A172 (cell line): ENCODE results near the genes LRRC70 and CENPK.

- RAMPAGE, long total RNA = no peak
Observed at GRCh38 chr5:62578520-62579083, at the start of gene LRRC70. TSS of gene LRRC70 (plus strand) at chr5:62578819.

- RAMPAGE, long total RNA = start-site peak on the minus strand at chr5:65563117-65563170, 497 and 1,343 reads in 2 replicates; start-site peak on the plus strand at chr5:65563280-65563304, 115 and 203 reads in 2 replicates
Observed at GRCh38 chr5:65562567-65563750, at the start of gene CENPK. TSS of gene CENPK (minus strand) at chr5:65563168.

GRCh38 chr5:65611571-65612116 lies 12.5 kb downstream of the TRIM23 start:
- RAMPAGE, long total RNA = no peak

- RAMPAGE, long total RNA = no peak
Observed at GRCh38 chr5:65721285-65721951, 491 bp downstream of the SGTB start.

DNA sequence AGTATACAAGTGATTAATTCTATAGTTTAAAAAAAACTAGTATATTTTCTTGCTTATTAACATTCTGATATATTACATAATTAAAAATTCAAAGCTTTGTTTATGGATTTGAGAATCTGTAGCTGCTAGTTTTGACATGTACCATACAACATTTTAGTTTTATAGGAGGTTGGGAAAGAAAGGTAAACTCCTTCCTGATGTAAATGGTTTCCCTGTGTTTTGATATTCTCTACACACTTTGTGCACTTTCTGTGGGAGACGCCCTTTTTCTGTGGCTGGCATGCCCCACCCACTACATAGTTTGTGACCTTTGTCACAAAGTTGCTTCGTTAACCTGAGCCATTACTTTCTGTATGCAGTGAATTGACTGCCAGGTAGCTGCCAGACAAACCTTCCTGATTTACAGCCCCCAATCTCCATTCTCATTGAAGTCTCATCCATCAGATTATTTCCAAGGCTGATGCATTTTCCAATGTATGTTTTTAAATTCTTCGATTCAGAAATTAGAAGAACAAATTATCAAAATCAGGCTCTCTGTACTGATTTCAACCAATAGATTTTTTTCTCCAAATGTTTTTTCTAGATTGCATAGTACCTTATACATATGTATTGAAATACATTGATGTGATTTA lies 90.7 kb downstream of the NLN start:
- RAMPAGE, long total RNA = no peak

DNA sequence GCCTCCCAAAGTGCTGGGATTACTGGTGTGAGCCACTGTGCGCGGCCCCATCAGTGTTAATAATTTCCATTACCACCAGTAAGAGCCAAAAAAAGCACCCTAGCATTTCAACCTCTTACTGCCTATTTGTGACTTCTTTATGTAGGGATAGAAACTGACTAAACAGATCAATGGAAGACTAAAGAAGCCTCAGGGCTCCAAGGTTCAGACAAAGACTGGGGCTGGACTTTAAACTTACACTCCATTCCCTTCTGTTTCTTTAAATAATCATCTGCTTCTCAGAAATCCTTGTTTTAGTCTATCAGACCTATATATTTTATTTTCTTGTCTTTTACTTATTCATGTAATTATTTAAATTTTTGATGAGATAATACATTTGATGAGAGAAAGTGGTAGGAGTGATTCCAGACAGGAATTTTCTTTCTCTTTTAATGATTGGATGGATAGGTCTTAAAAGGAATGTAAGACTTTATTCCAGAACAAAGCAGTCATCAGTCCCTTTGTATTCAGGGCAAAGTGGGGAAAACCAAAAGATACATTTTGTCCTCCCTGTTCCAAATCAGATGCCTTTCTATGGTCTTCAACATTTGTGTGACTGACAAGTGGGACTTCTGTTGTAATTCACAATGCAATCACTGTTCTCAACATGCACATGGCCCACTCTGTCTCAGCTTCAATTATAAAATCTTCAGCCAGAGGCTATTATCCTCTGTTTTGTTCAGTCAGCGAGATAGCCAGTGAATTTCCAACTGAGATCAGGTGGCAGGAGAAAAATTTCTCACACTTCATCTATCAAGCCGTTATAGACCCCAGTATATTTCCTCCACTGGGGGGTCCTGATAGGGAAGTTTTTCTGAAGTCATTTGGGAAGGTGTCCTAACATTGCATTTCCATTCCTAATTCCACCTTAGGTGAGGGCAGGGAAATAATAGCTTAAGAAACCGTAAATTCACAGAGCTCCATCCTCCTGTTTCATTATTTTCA lies 95.6 kb upstream of the ERBIN start:
- RAMPAGE, long total RNA = no peak

DNA sequence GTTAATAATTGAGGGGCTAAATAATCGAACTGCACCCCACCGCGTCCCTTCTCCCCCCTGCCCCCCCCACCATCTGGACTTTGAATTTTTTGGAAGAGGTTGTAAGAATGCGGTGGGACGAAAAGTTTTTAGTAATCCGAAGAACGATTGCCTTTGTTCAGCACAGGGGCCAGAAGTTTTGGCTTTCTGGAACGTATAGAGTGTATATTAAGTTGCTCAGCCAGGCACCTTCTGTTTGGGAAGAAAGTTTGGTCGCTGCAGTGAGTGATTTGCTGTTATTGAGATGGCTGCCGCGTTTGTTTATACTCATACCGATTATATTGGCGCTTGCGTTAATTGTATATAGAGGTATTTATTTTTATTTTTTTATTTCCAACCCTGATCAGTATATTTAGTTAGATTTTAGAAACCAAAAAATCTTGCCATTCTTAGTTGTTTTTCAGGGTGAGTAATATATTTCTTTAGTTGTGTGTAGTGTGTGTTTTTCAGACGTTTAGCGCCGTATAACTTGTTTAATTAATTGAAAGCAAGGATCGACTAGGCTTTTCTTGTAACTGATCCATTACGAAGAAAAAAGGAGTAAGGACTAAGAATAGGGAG lies 663 bp downstream of the ERBIN start:
- RAMPAGE, long total RNA = no peak

GRCh38 chr5:66170369-66171199 lies 26.5 kb downstream of the SREK1 start:
- RAMPAGE, long total RNA = no peak

DNA sequence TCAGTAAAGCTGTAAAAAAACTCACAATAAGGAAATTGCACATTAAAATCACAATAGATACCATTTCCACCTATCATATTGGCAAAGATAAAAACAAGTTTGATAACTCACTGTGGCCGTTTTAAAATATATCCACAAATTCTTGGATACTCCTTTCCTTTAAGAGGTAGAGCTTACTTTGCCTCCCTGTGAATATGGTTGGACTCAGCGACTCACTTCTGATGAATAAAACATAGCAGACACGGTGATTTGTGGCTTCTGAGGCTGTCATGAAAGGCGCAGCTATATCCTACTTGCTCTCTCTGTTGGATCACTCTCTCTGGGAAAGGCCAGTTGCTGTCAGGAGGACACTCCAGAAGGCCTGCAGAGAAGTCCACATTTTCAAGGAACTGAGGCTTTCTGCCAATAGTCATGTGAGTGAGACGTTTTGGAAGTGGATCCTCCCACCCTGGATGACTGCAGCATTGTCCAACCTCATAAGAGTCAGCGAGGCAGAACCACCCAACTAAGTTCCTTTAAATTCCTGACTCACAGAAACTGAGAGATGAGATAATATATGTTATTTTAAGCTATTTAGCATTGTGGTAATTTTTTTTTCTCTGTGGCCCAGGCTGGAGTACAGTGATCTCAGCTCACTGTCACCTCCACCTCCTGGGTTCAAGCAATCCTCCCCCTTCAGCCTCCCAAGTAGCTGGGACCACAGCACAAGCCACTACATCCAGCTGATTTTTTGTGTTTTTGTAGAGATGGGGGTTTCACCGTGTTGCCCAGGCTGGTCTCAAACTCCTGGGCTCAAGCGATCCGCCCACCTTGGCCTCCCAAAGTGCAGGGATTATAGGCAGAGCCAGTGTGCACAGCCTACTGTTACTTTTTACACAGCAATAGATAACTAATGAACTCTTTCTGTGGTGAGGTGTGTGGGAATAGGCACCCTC lies 155.9 kb upstream of the MAST4 start:
- RAMPAGE, long total RNA = no peak

GRCh38 chr5:66597482-66598086 lies 1.4 kb downstream of the MAST4 start:
- RAMPAGE, long total RNA = no peak

- RAMPAGE, long total RNA = no peak
Observed at GRCh38 chr5:66818913-66819326, 222.7 kb downstream of the MAST4 start.

DNA sequence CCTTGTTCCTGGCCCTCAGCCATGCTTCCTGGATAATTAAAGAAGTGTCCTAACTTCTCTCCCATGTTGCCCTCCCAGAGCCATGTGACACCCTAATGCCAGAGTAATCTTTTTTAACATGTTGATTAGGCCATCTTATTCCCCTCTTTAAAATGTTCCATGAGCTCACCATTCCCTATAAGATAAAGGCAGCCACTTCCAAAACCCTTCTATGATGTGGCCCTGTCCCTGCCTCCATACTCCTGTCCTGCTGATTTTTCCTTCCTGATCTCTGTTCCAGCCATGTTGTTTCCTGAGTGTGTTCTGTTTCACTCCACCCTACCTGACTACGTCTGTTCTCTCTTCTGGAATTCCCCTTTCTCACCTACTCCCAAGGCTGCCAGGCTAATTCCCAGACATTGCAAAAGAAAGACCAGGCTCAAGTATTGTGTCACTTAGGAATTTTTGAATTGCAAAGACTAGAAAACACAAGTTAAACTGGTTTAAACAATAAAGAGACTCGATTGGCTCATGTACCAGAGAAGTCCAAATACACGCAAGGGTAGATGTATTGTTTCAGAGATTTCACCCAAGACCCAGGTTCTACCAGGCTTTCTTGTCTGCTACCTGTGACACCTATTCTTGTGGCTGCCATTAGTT lies 295.3 kb downstream of the MAST4 start:
- RAMPAGE, long total RNA = no peak

DNA sequence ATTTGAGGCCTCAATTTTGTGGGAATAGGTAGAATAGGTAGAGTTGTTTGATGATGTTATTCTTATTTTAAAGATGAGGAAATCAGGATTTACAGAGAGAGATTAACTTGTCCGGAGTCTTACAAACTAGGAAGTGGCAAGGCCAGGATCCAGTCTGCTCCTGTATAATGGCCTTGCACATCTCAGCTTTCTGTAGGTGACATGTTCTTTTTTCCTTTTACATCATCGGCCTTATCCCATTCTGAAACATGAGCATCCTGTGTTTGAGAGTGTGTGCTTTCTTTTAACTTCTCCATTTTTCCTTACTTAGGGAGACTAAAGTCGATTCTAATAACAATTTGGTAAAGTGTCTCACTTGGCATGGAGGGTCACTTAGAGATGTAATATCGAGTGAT lies 214.6 kb downstream of the CD180 start:
- RAMPAGE, long total RNA = no peak

DNA sequence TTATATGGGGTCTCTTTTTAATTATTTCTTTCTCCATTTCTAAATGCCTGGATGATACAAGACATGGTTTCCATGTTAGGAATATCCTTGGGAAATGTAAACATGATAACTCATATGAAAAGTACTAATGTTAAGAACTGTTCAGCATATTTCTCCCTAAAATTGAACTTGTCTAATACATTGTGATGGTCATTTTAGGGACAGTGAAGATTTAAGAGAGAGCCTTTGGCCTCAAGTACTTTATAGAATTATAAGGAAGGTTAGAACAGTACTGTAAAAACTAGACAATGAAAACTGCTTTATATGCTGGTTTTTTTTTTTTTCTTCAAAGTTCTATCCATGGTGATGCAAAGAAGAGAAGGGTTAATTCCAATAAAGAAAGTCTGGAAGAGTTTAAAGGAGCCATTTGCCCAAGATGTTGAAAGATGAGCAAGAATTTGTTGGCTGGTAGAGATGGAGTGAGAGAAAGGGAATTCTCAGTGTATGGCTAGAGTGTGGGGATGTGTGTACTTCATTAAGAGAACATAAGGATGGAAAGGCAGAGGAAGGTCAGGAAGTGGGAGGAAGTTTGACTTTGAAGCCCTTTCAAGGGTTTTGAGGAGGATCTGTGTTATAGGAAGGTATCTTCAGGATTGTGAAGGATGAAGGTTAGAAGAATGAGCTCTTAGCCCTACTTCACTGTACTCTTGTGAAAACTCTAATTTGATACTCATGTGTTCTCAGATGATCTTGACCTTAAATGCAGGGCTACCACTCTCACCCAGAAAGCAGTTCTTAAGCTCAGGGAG lies 141.7 kb downstream of the CD180 start:
- RAMPAGE, long total RNA = no peak

GRCh38 chr5:67257662-67257948 lies 61.0 kb upstream of the CD180 start:
- RAMPAGE, long total RNA = no peak

DNA sequence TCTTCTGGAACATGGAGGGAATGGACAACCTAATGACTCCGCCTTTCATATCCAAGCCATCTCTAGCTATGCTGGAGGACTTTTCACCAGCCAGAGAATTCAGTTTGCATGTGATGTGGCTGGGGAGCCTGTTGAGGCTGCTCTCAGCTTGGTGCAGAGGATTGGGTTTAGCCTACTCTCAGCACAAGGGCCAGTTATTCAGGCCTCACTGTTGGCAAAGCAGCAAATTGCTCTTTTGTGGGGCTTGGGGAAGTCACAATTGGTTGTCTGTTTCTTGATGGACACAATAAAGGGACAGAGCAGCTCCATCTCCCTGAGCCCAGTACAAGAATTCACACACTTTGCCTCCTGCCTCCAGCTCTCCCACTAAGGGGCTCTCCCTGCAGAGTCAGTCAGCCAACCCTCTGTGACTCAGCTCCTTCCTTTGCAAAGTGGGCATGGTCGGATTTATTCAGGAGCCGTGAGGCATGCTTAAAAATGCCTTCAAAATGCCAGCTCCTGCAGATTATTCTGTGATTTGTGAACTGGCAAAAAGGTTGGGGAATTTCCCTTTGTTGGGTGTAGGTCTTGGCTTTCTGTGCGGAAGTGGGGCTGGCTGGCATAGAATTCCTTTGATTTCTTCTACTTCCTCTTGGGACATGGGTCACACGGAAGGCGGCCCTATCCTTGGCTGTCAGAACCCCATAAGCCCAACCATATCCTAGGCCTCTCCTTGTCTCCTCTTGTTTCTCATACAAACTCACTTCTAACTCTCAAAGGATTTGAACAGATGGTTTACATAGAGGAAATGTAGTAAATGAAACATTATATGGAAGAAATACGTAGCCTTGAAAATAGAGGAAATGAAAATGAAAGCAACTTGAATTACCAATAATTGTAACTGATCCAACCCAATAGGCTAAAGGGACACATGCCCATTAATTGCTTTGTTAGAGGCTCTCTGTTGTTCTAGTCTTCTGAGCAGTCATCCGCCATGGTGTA lies 118.7 kb upstream of the CD180 start:
- RAMPAGE, long total RNA = no peak

- RAMPAGE, long total RNA = no peak
Observed at GRCh38 chr5:67537237-67537782, 340.7 kb upstream of the CD180 start.

- RAMPAGE, long total RNA = no peak
Observed at GRCh38 chr5:67773326-67773874, 442.2 kb upstream of the PIK3R1 start.

DNA sequence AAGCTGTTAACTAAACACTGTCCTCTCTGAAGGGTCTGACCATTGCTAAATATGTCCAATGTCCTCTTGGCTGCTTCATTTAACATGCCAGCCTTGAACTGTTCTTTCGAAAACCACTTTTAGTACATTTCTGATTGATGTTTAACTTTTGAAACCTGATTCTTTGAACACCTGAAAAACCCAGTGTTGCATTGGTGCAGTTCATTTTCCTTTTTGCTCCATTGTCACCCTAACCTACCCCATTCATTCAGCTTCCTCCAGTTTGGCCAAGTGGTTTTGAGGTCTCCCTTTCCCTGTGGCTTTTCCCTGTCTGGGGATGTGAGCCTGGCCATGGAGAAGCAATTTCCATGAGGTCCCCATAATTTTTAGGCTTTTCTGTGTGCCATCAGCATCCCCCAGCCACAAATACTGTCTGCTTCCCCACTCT lies 134.8 kb upstream of the PIK3R1 start:
- RAMPAGE, long total RNA = no peak

GRCh38 chr5:68130122-68130609 lies 85.4 kb upstream of the PIK3R1 start:
- RAMPAGE, long total RNA = no peak